Airway epithelial cell (primary cell): ENCODE measurements around the gene C17orf99.

DNA sequence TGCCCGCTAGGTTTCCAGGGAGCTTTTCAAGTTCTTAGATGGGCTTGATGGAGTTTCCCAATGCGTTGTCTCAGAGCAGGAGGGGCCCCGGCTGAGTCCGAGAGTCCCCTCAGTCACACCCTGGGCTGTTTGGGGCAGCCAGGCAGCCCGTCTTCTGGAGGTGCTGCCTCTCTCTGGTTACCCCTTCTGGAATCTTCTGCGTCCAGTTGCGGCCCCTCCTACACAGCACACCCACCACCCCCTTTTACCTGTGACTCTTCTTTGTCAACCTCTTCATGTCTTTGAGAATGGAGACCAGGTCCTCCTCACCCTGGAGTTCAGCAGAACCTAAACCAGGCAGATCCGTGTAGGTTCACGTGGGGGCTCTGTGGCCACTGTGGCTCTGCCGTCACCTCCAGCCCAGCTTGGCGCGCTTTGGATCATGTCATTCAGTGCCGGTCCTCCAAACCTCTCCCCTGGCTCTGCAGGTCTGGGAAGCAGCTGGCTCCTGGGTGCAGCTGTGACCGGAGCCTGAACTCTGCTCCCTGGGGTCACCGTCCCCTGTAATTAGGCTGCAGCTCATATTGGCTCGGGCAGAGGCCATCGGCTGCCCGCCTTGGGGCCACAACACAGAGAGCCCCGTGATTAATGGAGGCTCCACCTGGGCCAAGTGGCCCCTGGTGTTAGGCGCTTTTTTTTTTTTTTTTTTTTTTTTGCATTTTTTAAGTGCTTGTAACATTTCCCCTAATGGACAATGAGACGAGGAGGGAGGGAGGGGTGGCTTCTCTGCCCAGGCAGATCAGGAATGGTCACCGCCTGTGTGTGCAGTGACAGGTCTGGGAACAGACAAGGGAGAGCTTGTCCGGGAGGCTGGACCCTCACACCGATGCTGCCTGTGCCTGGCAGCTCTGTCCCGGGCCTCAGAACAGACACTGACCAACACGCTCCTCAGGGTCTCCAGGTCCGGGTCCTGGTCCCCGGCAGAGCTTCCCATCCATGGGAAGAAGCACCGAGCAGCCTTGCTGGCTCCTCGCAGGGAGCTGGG, 107.2 kb downstream of the SEPTIN9 start:
- RAMPAGE, long total RNA = no peak

- RAMPAGE, long total RNA = no peak
Observed at GRCh38 chr17:77409757-77410292, 128.5 kb downstream of the SEPTIN9 start.

DNA sequence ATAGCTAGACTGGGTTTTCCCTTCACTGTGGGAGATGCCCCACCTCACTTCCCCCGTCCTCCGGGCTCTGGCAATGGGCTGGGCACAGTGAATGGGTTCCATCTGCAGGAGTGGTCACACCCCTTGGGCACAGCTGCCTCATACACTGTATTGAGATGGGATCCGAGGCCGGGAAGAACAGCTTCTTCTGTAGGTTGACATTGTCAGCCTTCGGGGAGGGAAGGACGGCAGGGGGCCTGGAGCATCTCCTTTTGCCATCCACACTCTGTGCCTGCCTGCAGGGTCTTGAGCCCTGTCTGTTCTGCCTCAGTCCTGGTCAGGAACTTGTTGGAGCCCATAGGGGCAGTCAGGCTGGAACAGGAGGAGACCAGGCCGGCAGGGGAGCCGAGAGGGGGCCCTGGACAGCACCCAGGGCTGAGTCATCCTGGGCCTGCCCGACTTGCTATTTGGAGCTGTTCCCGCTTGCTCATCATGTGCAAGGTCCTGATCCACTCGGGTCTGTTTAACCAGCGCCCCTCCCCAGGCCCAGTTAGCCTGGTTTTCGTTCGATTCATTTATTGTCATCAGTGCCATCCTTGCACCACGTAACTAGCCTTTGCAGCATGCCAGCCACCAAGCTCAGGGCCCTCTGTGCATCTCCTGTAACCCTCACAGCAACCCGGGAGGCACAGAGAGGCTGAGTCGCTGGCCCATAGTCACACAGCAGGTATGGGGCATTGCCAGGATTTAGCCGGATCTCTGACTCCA, 146.3 kb downstream of the SEPTIN9 start:
- RAMPAGE, long total RNA = no peak

DNA sequence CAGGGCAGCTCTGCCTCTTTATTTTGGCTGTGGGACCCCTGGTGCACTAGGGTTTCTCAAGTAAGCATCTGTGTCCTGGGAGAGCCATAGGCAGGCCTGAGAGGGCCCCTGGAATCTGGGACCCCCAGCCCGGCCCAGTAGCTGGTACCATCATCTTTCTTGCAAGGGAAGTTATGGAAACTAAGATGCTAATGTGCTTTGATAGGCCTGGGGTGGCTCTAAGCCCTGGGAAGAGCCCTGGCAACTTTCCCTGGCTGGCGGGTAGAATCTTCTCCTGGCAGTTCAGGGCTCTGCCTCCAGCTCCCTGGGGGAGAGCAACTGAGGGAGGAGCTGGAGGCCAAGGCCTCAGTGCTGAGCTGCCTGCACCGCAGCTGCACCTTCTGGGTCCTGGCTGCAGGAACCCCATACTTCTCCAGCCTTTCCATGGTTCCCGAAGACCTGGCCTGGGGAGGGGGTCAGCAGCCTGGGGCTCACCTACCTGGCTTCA, 193.0 kb downstream of the SEPTIN9 start:
- RAMPAGE, long total RNA = no peak

- RAMPAGE, long total RNA = no peak
Observed at GRCh38 chr17:77477164-77478050, 196.1 kb downstream of the SEPTIN9 start.

GRCh38 chr17:77480466-77481001, 199.2 kb downstream of the SEPTIN9 start:
- RAMPAGE, long total RNA = no peak

DNA sequence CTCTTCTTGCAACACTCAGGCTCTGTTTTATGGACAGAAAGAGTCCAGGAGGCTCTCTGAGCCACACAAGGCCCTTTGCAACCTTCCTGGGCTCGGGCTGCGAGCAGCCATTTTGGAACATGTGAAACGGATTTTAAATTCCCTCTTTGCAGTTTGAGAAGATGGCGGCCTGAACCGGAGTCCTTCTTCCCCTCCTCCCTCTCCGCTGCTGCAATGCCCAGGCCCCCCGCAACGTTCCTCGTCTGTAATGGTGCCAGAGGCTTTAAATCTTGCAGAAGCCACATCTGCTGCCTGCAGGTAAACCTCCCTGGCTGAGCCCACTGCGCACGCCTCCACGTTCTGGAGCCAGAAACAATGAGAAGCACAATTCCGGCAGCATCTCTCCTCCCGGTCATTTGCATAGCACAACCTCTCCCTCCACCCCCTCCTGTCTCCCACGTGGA, 245.6 kb downstream of the SEPTIN9 start:
- RAMPAGE, long total RNA = no peak

DNA sequence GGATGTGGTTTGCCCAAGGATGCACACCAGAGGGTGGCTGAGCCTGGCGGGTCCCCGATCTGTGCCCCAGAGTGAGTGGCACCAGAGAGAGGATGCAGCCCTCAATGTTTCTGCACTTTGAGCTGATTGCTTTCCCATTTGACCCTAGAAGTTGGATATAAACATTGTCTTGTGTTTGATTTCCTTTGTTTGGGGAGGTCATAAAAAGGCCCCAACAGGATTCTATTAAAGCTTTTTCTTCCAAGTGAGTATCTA, 329.3 kb downstream of the SEPTIN9 start:
- RAMPAGE, long total RNA = no peak

GRCh38 chr17:77738779-77739261, 219.7 kb upstream of the TNRC6C start:
- RAMPAGE, long total RNA = no peak

DNA sequence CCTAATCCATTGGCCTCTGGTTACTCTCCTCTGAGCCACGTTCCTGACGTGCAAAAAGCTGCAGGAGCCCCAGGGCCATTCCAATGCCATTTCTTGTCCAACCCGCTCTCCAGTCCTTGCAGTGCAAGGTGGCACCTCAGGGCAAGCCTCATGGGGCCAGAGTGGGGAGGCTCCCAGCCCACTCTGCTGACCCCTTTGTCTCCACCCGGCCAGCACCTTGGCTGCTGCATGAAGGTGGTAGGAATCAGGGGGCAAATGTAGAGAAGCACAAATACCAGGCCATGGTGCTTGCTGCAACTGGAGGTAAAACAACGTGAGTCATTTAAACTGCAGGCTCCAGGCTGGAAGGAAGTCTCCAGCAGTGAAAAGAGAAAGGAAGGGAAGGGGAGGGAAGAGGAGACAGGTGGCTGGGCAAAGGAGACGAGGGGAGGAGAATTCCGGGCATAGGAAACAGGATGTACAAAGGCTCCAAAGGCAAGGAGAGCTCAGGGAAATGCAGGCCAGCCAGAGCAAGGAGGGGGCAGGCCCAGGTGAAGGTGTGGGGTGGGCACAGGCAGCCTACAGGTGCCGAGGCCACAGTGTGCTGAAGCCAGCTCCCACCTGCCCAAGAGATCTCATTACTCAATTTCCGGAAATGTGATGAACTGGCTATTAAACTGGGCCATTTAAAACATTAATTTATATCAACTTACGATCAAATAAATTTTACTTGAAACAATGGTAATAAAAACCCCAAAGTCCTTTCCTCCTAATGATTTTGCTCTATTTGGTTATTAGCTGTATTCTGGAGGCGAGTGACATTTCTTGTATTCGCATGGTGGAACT, 168.1 kb upstream of the TNRC6C start:
- RAMPAGE, long total RNA = no peak

- RAMPAGE, long total RNA = no peak
Observed at GRCh38 chr17:77842560-77842879, 116.0 kb upstream of the TNRC6C start.

GRCh38 chr17:77888333-77888720, 70.2 kb upstream of the TNRC6C start:
- RAMPAGE, long total RNA = no peak

- RAMPAGE, long total RNA = no peak
Observed at GRCh38 chr17:77957247-77958351, 904 bp upstream of the TNRC6C start.

GRCh38 chr17:77983034-77983272, 24.4 kb downstream of the TNRC6C start:
- RAMPAGE, long total RNA = no peak

DNA sequence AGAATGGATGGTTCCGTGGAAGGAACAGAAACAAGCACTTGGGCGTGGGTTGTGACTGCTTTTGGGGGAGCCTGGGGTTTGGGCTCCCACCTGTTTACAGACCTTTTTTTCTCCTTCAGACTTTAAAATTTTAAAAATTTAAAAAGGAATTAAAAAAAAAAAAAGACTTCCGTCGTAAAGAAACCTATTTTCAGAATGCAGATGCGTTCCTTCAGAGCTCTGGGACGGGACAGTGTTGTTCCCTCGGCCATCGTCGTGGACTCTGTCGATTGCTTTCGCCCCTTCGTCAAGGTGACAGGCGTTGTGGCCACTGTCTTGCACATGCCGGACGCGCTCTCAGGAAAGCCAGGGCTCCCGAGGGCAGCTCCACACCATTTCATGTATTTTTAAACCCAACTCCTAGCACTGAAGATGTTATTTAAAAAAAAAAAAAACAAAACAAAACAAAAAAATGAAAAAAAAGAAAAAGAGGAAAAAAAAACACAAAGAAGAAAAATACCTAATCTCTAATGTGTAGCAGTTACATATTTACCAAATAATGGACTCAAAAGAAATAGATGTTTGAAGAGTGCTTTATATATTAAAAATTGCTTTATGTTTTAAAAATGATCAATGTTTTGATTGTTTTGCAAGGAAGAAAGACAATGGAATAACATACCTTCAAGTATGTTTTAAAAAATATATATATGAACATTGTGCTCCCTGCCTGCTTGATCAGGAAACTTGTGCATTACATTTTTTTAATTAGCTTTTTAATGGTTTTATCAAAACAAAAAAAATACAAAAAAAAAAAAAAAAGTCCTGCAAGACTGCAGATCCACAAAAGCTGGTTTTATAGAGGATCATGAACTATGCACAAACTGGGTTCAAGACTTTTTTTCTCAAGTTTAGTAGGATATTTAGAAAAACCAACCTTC, 22.2 kb downstream of the TMC6 start:
- RAMPAGE, long total RNA = no peak

DNA sequence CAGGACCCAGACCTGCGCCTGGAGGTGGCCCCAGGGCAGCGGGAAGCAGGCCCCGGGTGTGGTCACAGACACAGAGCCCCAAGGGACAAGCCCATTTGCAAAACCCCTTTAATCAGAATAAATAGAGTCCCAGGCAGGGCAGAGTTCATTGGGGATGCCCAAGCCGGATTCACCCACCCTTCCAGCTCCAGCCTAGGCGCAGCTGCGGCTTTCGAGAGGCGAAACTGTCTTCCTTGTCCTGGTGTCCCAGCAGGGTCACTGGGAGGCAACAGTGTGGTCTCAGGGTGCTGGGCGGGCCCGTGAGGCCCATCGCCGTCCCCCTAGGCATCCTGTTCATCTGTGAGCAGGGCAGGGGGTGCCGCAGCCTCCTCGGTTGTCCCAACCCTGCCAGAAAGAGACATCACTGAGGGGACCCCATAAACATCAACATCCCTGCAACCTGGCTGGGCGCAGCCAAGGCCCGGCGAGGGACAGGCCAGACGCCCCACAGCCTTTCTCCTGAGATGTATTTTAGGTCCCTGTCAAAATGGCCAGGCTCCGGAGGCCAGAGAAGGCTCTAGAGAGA, 15.6 kb downstream of the TMC6 start:
- RAMPAGE, long total RNA = no peak

DNA sequence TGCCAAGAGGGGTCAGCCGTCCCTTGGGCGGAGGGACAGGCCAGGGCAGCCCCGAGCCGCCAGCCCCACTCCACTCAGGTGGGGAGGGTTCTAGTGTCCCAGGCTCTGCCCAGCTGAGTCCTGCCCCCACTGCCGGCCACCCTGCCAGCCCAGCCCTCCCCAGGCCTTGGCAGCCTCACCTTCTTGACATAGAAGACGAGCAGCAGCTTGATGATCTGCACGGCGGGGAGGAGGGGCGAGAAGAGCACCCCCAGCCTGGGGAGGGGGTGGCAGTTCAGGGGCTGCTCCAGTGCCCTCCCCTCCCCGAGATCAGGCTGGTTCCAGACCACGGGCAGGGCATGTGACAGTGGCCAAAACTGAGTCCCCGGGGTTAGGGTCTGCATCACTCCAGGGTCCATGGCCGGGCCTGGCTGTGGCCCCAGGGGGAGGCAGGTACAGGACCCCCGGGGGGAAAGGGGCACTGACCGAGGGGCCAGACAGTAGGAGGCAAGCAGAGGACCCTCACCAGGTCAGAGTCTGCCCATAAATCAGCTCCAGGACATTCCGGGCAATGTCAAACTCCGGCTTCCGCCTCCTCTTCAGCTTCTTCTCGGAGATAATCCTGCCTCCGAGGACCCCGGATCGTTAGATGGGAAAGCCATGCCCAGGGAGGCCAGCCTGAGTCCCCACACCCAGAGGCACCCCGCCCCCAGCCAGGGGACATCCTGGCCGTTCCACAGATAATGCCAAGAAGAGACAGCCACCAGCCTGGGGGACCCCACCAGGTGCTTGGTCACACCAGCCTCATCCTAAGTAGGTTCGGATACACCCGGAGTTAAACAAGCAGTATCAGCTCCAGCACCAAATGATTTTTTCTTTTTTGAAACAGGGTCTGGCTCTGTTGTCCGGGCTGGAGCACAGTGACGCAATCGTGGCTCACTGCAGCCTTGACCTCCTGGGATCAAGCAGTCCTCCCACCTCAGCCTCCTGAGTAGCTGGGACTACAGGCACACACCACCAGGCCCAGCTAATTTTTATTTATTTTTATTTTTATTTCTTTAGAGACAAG, 9.4 kb downstream of the TMC6 start:
- RAMPAGE, long total RNA = no peak

- RAMPAGE, long total RNA = no peak
Observed at GRCh38 chr17:78146053-78146598, at the start of gene C17orf99. Gene C17orf99 (plus strand): TSS chr17:78146385.

DNA sequence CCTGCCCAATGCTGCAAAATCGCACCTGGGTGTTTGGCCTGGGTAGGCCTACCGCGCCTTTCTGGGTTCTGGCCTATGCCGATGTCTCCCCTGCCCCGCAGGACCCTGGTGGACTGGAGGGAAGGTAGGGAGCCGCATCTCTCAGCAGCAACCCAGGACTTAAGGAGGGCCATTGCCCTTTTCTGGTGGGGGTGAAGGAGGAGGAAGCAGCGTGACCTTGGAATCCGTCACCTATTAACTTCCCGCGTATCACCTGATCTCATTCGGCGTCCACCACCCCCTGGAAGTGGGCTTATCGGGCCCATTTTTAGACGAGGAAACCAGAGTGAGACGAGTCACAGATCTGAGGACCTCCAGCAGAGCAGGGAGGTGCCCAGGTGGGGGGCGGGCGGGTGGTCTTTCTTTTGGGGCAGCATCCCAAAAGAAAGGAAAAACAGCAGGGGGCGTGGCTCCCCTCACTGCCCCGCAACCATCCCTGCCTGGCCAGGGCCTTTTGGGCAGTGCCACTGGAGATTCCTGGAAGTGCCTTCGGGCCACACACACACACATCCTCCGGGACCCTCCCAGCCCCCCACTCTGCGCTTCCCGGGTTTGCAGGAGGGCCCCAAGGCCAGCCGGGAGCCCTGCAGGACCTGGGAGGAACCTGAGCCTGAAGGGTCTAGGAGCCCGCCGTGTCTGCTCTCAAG, 36.5 kb downstream of the TMEM235 start:
- RAMPAGE, long total RNA = no peak

- RAMPAGE, long total RNA = no peak
Observed at GRCh38 chr17:78268873-78270080, 37.8 kb downstream of the TMEM235 start.